Cytotoxic T cell (primary cell): ENCODE measurements around a stretch of chr18.

DNA sequence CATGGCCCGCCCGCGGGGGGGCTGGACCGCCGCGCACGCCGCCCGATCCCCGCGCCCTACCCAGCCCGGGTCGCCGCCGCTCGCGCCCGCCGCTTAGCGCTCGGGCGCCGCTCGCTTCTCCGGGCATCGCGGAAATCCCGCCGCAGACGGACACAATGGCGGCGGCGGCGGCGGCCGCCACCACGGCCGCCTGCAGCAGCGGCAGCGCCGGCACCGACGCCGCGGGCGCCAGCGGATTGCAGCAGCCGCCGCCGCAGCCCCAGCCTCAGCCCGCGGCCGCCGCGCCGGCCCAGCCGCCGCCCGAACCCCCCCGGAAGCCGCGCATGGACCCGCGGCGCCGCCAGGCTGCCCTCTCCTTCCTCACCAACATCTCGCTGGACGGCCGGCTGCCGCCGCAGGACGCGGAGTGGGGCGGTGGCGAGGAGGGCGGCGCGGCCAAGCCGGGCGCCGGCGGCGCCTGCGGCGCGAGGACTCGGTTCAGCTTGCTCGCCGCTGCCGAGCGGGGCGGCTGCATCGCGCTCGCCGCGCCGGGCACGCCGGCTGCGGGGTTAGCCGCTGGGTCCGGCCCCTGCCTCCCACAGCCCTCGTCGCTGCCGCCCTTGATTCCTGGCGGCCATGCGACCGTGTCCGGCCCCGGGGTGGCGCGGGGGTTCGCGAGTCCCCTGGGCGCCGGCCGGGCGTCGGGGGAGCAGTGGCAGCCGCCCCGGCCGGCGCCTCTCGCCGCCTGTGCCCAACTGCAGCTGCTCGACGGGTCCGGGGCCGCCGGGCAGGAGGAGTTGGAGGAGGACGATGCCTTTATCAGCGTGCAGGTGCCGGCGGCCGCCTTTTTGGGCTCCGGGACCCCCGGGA is 547 bp downstream of the CABLES1 start:
- PRO-cap, 2 experiments = no peak in any of the 2 experiments

DNA sequence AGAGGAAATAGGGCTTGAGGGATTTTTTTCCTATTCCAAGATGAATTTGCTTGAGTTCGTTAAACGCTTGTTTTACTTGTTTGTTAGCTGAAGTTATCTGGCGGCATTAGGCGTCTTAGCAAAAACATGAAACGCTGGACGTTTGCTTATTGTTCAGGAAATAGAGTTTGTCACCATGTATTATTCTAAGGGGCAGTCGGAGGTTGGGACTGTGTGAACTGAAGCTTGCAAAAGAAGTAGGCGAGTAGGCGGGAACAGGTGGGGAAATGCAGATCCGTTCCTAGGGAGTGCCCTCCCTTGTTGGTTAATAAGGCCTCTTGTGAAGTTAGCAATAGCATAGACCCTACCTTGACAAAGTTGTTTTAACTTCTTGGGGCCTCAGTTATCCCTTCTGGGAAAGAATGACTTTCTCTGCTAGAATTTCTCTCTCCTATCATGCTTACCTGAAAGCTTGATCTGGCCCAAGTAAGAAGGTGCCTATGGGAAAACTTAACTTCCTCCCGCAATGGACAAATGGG is 2.0 kb downstream of the CABLES1 start:
- PRO-cap, 2 experiments = no peak in any of the 2 experiments

GRCh38 chr18:23422575-23423513 is 14.9 kb downstream of the TMEM241 start:
- PRO-cap, 2 experiments = peak in 1 of 2 experiments; most common plus-strand start chr18:23423346 (in 1); most common minus-strand start chr18:23423233 (in 1)

DNA sequence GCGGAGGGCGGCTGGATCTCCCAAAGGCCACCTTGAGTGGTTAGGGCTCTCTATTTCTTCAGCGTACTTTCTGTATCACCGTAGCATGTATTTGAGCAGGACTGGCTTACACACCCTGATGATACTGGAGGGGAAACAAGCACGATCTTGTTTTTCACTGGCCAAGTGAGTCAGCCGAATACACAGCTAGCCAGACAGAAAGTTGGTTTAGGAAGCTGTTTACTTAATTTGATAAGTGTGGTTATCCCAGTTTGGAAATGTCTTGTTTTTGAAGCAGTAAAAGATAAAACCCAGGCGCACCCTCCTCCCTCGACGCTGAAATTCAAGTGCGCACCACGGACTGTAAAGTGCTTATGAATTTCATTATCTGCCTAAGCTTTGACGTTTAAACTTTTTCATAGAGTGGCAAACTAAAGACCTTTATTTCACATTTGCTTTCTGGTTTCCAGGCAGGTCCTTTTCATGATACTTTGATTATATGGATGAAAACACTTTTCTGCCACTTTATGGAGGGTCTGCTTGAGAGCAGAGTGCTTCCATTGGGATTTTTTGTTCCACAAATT is 678 bp downstream of the RIOK3 start:
- PRO-cap, 2 experiments = peak in 2 of 2 experiments; most common plus-strand start position 109 of the sequence (in 1); most common minus-strand start position 93 of the sequence (in 2)

GRCh38 chr18:23460891-23461547 is 7.9 kb downstream of the RIOK3 start:
- PRO-cap, 2 experiments = no peak in any of the 2 experiments

DNA sequence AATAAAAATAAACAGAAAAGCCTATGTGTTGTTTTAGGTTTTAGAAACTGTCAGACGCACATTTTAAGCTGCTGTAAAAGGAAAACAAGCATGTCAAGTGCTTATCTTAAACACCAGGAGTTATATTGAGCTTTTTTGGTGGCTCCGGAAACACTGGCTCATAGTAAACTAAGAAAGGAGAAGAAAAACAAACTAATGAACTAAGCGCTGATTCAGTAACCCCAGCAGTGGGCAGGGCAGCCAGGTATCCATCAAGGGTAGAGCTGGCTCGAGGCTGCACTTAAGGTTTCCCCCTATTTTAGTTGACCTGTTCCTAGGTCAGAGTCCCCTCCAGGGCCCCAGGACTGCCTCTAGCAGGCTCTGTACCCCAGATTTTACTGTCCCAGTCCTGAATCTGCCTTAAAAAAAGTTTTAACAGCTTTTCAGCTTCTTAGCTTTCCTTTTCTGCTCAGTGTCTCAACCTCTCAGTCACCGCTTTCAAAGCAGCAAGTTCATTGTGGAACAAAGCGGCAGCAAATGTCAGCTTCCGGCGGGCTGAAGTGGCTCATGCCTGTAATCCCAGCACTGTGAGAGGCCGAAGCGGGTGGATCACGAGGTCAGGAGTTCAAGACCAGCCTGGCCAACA is 15.3 kb upstream of the RMC1 start:
- PRO-cap, 2 experiments = no peak in any of the 2 experiments

DNA sequence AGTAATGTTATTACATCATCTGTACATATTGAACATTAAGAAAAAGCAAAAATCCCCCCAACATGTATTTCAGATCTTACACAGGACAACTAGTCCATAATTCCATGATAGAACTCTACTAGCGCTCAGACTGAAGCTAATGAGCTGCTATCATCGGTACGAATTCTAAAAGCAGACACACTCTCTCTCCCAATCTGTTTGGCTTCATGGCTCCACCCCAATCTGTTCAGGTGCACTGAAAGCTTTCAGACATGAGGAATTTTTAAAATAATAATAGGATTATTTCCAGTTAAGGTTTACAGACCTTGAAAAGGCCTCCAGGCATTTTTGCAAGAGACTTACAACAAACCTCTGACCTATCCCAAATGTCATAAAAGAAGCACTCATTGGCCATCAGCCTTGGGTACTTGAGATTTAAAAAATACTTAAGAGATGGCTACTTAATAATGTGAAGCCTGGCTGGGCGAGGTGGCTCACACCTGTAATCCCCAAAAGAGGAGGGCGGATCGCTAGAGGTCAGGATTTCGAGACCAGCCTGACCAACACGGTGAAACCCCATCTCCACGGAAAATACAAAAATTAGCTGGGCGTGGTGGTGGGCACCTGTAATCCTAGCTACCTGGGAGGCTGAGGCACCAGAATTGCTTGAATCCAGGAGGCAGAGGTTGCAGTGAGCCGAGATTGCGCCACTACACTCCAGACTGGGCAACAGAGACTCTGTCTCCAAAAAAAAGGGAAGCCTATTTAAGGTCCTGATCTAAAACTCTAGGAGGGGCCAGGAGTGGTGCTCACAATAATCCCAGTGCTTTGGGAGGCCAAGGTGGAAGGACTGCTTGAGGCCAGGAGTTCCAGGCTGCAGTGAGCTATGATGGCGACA is 1.9 kb downstream of the NPC1 start:
- PRO-cap, 2 experiments = no peak in any of the 2 experiments

DNA sequence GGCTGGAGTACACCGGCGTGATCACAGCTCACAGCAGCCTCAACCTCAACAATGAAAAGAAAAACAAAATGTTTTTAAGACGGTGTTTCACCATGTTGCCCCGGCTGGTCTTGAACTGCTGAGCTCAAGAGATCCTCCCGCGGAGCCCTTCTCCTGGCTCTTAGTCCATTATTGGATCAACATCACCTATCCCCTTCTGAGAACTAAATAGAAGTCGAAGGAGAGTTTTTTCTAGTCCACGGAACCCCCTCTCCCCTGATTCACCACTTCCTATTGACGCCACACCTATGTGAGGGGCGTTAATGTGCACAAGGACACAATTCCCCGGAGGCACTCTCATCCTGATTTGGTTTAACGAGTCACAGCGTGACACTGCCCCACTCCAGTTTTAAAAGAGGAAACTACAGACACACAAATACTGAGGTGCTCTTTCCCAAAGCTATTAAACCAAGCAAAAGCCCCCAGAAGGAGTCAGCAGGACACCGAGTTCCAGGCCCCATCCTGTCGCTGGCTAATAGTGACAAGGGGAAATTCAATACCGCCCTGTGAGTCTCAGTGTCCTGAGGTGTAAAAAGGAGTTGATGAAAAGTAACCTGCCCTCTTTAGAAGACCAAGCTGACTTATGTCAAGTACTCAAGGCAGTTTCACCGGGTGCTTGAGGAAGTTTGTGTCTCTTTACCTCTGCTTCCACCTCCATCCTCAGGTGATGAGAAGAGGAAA is 960 bp downstream of the NPC1 start:
- PRO-cap, 2 experiments = peak in 1 of 2 experiments; most common plus-strand start position 344 of the sequence (in 1); most common minus-strand start position 53 of the sequence (in 1)

- PRO-cap, 2 experiments = no peak in any of the 2 experiments
These were observed 13.8 kb downstream of the ANKRD29 start for GRCh38 chr18:23649046-23649245.

GRCh38 chr18:23835023-23835754 is 145.9 kb downstream of the LAMA3 start:
- PRO-cap, 2 experiments = no peak in any of the 2 experiments

GRCh38 chr18:23847062-23847584 is 157.9 kb downstream of the LAMA3 start:
- PRO-cap, 2 experiments = no peak in any of the 2 experiments

DNA sequence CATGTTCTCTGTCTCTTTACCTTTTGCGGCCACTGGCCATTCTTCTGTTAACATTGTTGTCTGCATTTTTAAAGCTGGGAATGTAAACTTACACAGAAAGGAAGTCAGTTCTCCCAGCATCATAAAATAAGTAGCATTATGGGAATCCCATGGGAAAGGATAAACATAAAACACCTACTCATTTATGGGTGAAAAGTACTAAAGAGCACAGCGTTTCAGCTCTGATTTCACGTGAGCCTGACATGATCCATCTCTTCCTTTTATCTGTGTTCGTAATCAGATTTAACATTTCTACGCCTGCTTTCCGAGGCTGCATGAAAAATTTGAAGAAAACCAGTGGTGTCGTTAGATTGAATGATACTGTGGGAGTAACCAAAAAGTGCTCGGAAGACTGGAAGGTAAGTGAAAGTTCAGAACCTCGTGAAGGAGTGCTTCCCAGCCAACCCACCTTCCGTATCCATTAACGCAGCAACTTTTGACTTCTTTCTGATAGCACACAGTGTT is 86.7 kb upstream of the TTC39C start:
- PRO-cap, 2 experiments = no peak in any of the 2 experiments

DNA sequence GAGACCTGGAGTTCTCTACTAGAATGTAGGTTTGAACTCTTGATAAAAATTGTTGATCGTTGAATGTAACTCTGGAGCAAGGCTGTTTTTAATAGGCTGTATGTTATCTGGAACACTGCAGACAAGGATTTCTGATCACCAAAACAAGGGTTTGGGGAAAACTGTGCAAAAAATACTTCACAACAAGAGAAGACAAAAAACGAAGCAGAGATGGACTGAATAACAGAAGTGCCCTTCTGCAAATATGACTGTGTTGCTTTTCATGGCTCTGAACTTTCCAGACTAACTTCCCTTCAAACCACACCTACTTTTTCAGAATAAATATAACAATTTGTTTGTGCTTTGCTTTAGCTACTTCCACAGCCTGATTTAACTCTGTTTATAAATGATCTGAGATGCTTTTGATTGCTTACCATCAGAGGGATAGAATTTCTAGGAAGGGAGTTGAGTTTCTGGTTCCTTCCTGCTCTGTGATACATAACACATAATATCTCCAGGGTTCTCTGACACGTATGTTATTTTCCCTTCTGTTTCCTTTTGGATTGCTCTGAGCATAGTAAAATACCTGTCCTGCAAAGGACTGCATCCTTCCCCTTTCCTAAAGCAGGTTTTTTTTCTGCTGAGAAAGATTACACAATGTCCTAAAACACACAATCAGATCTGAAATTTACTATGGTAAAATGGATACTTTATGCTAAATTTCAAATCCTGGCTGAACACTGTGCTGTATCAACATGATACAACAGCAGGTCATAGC is 75.9 kb downstream of the CABYR start:
- PRO-cap, 2 experiments = no peak in any of the 2 experiments

DNA sequence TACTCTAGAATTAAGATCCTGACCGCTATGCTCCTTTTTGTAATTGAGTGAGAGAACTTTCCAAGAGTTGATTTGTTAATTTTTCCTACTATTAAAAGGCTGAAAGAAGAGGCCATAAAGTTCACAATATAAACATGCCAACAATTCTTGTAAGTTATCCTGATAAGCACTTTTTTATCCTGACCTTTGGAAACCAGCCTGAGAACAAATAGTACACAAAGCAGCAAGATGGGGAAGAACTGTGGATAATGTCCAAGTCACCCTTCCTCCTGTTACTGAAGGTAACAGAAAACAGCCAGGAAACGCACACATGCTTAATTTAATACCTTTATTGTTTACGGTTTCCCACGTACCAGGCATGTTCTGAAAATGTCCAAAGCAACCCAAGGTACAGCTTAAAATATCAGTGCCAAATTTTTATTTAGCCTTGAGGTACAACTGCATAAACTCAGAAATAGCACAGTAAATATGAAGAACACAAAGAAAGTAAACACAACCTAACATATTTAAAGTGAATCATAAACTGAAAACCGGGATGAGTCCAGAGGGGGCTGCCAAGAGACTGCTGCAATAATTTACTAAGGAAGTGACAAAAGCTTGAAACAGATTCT is 93.0 kb downstream of the CABYR start:
- PRO-cap, 2 experiments = no peak in any of the 2 experiments

DNA sequence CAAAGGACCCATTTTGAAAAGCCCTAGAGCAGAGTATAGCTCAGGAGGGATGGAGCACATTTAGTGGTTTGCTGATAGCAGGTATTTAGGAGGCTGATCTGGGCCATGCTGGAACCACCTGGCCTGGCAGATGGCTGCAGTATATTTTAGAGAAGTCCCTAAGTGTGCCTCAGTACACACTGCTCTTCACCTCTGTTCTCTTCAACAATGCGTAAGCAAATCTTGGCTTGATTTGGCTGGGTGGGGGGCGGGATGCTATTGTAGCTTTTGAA is 171.9 kb downstream of the HRH4 start:
- PRO-cap, 2 experiments = no peak in any of the 2 experiments

GRCh38 chr18:25282117-25282814 is 69.7 kb downstream of the ZNF521 start:
- PRO-cap, 2 experiments = no peak in any of the 2 experiments

DNA sequence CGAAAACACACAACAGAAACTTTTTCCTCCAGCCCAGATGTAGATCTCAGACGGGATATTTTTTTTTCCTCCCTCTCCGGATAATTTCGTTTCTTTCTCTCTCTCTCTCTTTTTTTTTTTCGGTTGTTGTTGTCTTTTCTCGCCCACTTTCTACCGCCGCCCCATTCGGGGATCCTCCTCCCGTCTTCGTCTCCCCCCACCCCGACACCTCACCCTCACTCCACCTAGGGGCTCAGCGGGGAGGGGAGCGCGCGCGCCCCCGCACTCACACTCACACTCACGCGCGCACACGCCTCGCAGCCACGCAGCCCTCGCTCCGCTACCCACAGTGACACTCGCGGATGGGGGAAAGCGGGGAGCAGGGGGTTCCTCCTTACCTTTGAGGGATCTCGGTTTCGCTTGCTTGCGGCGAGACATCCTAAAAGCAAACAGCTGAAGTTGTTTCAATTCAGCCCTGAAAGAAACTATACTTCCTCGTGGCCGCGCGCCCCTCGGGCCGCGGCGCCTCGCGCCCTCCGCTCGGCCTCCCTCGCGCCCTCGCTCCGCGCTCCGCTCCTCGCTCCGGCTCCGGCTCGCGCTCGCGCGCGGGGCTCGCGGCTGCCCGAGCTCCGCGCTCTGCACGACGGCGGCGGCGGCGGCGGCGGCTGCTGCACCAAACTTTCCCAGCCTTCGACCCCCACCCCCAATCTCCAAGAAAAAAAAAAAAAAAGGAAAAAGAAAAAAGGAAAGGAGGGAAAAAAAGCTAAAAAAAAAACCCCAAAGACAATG is 1.3 kb downstream of the ZNF521 start:
- PRO-cap, 2 experiments = no peak in any of the 2 experiments

GRCh38 chr18:26575056-26575731 is 26.8 kb upstream of the KCTD1 start:
- PRO-cap, 2 experiments = no peak in any of the 2 experiments

DNA sequence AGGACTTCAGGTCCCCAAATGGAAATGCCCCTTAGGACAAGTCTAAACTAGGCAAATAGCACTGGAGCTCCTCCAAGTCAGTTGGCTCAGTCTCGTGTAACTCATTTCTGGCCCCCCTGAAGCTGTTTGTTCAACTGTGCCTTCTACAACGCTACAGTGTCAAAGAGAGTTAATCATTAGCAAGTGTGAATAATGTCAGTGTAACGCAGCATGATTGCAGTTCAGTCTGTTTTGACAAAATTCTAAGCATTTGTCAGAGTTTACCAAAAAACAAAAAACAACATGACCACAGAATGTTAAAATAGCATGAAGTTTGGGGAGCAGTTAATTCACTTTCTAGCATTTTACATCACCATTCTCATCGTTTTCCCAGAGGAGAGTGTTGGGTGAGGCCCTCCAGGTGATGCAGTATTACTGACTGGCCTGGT is 108.1 kb downstream of the AQP4 start:
- PRO-cap, 2 experiments = no peak in any of the 2 experiments

DNA sequence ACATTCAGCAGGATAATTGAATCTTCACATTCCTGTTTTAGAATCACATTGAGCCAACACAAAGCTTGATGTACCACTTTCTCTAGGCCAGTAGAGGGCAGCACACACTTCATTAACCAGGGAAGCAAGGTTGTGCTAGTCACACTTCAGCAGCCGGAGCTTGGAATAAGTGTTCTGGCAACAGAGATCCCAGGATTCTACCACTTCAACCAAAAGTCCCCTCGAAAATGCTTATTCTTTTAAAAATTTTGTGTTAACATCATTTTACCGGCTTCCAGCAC is 420.2 kb upstream of the CHST9 start:
- PRO-cap, 2 experiments = no peak in any of the 2 experiments